ENCODE data around the genes GJB5 and ZMYM4.

DNA sequence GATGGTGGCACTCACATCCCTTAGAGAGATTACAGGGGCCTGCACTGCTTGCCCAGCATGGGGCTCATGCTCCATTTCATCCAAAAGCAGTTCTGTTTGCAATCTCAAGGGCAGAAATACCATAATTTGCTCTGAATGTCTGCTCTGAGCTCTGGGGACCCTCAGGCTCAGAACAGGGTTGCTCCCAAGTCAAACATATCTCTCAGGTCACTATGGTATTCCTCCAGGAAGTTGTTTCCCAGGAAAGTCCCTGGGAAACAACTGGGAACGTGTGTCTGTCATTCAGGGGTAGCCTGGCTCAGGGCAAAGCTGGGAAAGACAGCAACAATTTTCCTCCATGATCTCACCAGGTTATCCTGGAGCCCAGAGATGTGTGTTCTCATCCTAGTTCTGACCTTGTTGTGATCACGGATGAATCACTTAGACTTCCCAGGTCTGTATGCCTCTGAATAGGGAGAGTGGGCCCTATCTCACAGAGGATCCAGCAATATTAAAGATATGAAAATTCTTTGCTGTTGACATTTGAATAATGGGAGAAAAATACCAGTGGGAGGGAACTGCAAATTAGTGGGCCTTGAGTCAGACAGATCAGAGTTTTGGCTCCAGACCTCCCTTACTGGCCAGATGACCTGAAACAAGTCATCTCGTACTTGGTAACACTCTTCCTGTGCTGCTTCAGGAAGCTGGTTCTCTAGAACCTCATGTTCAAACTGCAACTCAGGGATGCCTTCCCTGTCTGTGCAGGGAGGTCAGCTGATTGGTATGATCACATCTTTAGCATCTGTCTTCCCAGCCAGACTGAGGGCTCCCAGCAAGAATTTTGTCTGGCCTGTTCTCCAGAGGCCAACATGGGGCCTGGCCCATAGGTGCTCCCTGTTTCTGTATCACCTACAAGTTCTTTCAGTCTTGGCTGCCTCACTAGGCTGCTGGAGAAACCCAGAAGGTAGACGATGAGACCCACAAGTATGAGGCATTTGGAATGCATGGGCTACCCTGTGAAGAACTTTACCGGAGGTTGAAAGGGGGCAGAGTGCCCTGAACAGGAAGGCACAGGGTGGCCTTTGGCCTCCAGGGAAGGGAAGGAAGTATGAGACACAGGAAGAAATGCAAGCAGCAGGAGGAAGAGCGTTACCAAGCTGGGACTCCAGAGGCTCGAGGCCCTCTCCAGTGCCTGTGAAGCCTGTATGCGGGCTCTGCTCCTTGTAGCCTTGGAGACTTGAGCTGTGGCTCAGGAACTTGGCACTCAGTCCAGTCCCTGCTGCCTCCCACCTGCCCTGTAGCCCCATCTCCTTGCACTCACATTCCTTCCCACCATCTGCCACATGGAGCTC lies 33.0 kb upstream of the RNF19B start:
- PRO-cap, 7 experiments = no peak in any of the 7 experiments

- PRO-cap, 7 experiments = no peak in any of the 7 experiments
These were observed 4.6 kb downstream of the AK2 start for GRCh38 chr1:33031972-33032690.

DNA sequence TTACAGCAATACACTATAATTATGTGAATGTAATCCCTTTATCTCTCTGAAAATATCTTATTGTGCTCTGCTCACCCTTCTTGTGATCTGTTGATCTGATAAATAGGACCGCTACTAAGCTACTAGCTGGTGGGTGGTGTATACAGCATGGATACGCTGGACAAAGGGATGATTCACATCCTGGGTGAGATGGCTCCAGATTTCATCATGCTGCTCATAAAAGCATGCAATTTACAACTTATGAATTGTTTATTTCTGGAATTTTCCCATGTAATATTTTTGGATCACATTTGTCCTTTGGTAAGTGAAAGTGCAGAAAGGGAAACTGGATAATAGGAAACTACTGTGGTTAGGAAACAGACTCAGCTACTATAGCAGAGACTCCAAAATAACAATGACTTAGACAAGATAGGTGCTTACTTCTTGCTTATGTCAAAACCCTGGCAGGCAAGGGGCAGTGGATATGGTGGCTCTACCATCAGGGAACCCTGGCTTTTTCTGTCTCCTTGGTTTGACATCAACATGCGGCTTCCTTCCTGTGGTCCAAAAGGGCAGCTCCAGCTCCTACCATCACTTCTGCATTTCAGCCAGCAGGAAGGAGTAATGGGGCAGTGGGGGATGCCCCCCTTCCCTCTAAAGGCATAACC lies 13.6 kb upstream of the AK2 start:
- PRO-cap, 7 experiments = no peak in any of the 7 experiments

- PRO-cap, 7 experiments = no peak in any of the 7 experiments
These were observed 11.0 kb downstream of the TRIM62 start for GRCh38 chr1:33170769-33171350.

DNA sequence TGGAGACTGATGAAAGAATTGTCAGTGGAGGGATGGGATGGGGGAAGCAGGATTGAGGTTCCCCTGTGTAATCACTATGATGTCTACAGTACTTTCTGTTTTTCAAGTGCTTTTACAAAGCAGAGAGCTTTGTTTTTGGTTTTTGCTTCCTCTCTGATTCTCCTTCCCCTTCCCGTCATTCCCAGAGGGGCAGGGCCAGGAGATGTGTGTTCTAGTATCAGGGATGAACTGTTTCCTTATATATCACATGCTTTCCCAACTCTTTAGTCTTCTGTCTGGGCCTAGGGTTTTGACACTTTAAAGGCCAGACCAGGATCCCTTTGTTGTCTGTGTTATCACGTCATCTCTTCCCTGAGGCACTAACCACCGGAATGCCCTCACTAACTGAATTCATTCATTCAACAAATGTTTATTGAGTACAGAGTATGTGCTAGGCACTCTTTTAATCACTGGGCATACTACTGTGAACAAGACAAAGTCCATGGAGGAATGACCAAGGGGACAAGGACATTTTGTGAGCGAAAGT lies 12.2 kb upstream of the ZNF362 start:
- PRO-cap, 7 experiments = no peak in any of the 7 experiments

DNA sequence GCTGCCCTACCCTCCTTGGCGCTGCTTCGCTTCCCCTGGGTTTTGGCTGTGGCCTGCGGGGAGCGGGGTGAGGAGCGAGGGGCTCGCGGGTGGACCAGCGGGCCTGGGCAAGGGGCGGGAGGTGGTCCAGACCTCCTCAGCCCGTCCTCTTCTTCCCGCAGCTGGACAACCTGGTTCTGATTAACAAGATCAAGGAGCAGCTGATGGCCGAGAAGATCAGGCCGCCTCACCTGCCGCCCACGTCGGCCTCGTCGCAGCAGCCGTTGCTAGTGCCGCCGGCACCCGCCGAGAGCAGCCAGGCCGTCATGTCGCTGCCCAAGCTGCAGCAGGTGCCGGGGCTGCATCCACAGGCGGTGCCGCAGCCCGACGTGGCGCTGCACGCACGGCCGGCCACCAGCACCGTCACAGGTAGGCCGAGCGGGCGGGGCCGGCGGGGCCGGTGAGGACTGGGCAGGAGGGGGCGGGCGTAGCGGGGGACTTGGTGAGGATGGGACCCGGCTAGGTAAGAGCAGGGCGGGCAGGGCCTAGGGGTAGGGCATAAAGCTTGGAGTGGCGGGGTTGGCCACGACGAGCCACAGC lies 20.0 kb downstream of the ZNF362 start:
- PRO-cap, 7 experiments = no peak in any of the 7 experiments

DNA sequence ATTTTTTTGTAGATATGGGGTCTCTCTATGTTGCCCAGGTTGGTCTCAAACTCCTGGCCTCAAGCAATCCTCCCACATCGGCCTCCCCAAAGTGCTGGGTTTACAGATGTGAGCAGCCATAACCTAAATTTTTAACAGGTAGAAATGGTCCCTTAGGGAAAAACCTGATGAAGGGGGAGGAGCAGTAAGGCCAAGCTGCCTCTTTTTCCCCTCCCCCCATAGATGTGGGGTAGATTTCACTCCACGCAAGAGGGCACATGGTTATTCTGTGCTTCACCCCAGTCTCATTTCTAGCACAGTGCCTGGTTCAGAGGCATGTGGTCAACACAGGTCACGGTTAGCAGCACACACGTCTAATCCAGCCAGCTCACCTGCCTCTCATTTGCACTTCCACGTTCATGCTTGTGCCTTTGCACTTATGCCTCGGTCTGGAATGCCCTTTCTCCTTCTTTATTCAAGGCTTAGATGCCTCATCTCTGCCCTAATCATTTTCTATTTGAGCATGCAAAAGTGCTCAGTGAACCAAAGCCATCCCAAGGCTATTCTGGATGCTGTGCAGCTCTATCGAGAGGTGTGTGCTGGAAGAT lies 1.9 kb upstream of the A3GALT2 start:
- PRO-cap, 7 experiments = no peak in any of the 7 experiments

DNA sequence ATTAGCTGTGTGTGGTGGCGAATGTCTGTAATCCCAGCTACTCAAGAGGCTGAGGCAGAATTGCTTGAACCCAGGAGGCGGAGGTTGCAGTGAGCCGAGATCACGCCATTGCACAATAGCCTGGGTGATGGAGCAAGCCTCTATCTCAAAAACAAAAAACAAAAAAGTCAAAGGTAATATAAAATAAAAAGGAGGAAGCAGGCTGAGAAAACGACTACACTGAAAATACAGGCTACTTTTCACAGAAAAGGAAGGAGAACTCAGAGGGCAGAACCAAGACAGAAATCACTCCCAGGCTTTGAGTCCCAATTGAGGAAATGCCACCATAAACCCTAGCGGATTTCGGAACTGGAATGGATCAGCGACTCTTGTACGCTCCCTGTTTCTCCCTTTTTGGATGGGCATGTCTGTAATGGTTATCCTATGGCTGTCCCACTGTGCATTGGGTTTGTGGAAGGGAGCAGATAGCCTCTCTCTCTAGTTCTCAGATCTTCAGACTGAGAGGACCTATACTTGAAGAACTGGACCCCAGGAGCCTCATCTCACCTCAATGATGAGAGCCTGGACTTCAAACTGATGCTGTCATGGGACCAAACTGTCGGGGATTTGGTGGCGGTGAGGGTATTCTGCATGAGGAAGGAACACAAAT lies 6.0 kb upstream of the A3GALT2 start:
- PRO-cap, 7 experiments = no peak in any of the 7 experiments

- PRO-cap, 7 experiments = no peak in any of the 7 experiments
These were observed 14.1 kb upstream of the A3GALT2 start for GRCh38 chr1:33334736-33335575.

GRCh38 chr1:33340922-33341664 lies 20.2 kb upstream of the A3GALT2 start:
- PRO-cap, 7 experiments = no peak in any of the 7 experiments

GRCh38 chr1:33634833-33635234 lies 162.4 kb downstream of the ZSCAN20 start:
- PRO-cap, 7 experiments = no peak in any of the 7 experiments

DNA sequence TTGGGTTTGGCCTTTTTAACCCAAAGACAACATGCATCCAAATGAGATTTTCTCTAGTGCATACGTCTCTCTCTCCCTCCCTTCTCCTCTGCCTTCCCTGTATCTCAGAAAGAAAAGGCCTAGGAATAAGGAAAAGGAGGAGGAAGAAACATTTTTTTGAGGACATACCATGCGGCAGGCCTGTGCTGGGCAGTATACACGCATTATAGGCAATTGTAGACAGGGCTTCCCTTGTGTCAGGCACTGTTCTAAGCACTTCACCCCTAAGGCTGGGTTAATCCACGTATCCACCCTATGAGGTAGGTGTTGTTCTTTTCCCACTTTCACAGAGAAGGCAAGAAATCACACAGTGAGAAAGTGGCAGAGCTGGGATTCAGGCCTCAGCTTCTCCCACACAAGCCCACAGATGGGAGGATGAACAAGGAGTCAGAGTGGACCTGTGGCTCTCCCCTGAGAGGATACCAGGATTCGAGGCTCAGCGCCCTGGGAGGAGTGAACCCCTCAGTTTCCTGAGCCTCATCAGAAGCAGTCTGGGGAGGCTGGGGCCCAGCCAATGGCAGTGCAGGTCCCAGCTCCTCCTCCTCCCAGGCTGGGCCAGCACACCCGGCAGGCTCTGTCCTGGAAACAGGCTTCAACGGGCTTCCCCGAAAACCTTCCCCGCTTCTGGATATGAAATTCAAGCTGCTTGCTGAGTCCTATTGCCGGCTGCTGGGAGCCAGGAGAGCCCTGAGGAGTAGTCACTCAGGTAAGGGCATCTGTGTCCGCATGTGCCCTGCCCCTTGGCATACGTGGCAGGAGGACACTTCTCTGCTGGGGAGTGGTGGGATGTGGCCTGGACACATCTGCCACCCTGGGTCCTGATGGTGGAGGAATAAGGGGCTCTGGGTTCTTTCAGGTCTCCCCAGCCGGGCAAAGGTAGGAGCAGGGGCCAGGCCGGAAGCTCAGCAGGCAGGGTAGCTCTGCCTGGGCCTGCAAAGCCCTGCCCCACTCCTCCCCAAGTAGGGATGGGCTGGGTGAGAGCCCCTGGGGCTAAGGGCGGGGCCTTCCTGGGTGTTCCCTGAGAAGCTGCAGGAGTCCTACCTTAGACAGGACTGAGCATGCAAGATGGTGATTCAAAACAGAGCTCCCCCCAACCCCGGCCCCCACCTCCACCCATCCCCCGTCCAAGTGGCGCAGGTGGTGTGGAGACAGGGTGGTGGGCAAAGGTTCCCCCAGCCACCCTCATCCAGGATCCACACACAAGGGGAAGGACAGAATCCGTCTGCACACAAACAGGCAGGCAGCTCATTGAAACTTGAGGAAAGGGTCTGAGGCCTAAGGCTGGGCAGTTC lies at the start of gene GJB5:
GJB5 (plus strand) TSS at position 597 of the 1,331 bp plus-strand sequence.
- PRO-cap, 7 experiments = no peak in any of the 7 experiments

- PRO-cap, 7 experiments = no peak in any of the 7 experiments
These were observed 852 bp downstream of the GJA4 start for GRCh38 chr1:34793426-34794276.

DNA sequence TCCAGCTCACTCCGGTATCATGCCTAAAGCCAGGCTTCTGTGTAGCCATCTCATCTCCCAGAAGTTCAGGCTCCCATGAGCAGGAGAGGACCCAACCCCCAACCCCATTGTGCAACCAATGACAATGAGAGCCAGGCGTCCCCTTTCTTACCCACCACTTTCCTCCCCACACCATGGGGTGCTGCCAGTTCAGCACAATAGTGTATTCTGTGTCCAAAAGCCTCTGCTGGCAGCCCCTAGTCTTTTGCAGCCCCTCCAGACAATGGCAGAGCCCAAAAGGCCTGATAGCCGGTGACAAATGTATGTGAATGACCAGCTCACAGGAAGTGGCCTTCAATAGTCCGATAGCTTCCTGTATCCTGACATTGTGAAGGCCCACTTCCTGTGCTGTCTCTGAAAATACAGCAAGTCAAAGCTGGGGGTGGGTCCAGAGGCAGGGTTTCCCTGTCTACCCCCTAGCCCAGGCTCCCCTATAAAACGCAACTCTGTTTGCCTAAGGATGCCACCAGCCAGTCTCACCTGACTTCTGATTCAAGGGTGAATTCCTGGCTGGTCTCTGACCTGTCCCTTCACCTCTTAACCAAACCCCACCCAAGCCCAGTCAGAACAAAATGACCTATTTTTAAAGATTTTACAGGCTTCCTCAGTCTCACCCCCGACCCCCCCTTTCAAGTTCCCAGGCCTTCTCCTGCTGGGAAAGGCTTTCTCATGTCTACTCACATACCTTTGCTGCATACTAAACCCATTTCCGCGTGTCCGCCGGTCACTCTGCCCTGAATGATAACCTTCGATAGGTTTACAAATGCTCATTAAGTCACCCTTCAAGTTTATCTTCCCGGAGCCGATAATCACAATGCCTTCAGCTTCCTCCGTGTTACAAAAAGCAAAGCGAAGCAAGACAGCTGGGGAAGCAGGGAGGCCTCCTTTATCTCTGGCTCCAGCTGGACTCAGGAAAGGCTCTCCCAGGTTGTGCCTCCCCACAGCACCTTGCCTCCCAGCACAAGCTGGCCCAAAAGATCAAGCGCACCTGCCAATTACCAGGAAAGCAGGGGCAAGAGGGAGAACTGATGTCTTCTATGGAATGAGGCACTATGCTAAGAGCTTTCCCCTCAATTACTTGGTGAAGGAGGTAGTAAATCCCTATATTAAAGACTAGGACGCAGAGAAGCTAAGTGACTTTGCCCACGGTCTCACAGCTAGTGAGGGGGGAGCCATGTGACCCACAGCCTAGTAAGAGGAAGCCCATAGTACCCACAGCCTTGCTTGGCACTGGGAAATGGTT lies 16.2 kb downstream of the SMIM12 start:
- PRO-cap, 7 experiments = no peak in any of the 7 experiments

GRCh38 chr1:34858738-34859406 lies 677 bp downstream of the SMIM12 start:
- PRO-cap, 7 experiments = peak in 4 of 7 experiments; most common plus-strand start chr1:34859177 (in 4); most common minus-strand start chr1:34858974 (in 1)

- PRO-cap, 7 experiments = no peak in any of the 7 experiments
These were observed 2.0 kb downstream of the SFPQ start for GRCh38 chr1:35190678-35191605.

DNA sequence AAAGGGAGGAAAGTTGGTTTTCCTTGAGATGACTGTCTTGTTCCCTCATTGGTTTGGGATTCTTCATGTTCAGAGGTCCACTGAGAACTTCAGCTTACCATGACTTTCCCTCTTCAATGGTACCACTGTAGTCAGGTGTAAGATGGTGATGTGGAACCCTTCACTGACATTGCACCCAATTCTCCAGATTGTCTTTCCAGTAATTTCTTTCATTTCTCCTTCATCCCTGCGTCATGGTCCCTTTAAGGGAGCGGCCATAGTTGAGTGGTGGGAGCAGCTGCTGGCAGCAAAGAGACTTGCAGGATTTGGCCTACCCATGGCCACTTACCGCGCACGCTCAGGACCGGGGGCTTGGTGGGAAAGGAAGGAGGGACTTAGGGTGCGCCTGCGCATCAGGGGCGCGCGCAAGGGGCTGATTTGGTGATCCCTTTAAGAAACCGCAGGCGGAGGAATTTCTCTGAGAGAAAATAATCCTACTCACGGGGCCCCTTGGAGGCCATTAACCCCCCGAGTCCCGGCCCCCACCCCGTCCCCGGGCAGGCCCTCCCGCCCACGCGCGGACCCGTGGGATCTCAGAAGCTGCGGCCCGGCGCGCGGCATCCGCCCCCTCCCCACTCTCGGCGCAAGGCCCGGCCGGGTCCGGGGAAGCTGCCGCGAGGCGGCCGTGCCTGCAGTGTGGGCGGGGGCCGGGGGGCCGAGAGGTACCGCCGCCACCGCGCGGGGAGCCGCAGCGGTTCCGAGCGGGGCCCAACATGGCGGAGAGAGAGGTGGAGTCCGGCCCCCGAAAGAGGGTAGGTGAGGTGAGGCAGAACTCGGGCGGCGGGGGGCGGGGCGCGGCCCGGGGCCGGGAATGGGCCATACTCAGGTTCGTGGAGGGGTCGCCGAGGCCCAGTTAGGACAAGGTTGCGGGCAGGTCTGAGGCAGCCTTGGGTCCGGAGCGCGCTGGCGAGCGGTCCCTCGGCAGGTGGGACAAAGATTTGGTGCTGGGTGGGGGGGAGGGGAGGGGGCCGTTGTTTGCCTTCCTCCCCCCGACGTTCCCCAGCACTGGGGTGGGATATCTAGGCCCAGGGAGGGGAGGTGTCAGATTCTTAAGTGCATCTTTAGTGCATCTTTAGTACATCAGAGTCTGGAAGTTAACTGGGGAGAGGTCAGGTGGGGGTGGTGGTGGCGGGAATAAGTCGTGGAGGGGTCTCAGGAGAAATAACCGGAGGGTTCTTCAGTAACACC lies at the start of gene ZMYM4:
ZMYM4 (plus strand) TSS at position 415 of the 1,227 bp plus-strand sequence.
- PRO-cap, 7 experiments = peak in 7 of 7 experiments; most common plus-strand start position 673 of the sequence (in 7); most common minus-strand start position 769 of the sequence (in 7)

DNA sequence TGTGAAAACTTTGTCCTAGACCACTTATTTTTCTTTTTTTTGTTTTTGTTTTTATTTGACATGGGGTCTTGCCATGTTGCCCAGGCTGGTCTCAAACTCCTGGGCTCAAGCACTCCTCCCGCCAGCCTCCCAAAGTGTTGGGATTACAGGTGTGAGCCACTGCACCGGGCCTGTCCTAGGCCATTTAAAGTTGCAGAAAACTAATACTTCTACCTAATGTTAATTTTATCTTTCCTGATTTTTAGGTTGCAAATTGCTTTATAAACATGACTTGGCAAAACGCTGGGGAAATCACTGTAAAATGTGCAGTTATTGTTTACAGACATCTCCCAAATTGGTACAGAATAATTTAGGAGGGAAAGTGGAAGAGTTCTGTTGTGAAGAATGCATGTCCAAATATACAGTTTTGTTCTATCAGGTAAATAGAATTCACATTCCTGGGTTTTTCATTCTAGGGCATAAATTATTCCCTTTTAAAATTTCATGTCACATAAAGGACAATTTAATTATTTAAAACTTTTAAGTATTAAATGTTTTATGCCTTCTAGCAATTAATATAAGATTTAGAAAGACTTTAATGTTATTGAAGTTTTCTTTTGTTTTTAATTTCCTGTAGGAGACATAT lies 120.3 kb downstream of the ZMYM4 start:
- PRO-cap, 7 experiments = no peak in any of the 7 experiments

DNA sequence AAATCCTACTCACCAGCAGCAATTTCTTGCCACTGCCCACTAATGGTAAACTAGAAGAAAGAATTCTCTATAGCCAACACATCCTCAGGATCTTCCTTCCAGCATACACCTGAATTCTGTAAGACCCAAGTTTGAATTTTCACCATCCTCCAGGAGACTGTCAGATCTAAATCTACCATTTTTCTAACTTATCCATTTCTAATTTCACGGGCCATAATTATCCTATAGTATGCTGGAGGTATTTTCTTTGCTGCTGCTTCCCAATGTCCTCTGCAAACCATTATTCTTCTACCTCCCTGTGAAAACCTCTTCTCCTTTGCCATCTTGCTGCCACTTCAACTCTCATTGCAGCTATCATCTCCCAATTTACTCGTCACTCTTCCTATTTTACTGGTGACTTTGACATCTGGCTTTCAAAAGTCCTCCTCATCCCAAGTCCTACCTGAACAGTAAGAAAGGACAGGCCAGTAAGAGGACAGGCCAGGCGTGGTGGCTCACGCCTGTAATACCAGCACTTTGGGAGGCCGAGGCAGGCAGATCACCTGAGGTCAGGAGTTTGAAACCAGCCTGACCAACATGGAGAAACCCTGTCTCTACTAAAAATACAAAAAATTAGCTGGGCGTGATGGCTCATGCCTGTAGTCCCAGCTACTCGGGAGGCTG lies 56.0 kb downstream of the KIAA0319L start:
- PRO-cap, 7 experiments = no peak in any of the 7 experiments

GRCh38 chr1:35715160-35716417 lies 3.1 kb downstream of the C1orf216 start:
- PRO-cap, 7 experiments = no peak in any of the 7 experiments